Penis (tissue), 1 donor: ENCODE results near the gene FBXO2.

GRCh38 chr1:10253399-10254321 is 43.3 kb downstream of the KIF1B start:
- PRO-cap: no peak

GRCh38 chr1:10295359-10296158 is 85.2 kb downstream of the KIF1B start:
- PRO-cap: no peak

- PRO-cap: no peak
Observed at GRCh38 chr1:10302622-10303083, 92.3 kb downstream of the KIF1B start.

GRCh38 chr1:10339728-10340249 is 59.1 kb upstream of the PGD start:
- PRO-cap: no peak

DNA sequence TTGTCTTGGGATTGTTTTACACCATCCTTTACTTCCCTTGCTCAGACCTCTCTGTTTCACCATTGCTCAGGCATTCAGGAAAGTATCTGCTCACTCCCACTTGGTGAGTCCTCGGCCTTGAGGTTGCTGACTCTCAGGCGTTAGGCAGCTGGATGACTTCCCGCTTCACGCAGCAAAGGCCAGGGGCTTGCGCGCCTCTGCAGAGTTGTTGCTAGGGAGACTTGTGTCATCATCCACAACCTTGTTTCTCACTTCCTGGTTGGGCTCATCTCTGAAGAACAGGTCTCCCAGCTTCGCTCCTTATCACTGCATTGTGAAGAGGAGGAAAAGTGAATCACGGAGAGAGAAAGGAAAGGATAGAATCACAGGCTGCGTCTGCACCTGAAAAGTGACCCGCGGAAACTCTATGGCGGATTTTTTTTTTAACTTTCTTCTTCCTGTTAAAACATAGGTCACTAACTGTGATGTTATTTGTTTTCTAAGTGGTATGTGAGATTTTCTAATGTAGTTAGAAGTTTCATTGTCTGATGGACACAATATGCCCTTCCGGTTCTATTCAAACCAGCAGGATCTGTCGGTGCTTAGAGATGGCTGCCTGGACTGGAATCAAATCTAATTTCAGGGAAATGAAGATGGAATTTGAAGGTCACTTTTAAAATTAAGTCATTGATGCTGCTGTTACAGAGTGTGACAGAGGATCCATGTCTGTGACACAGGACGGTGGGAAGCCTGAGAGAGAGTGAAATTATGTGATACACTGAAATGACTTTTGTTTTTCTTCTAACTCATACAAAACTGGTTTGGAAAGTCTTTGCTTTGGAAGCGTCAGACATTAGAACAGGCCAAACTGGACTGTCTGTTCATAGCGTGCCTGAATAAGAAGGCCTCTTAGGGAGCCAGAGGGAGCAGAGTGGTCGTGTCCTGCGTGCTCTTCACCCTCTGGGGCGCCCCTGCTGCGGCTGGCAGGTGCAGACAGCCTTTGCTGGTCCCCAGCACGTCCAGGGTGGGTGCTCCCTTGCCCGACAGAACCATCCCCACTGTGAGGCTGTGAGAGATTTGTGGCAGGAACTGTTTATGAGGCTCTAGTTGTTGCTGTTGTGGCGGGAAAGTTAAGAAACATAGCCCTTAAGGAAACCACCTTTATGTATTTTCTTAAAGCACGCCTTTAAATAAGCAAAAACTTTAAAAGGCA is 20.0 kb upstream of the PGD start:
- PRO-cap: no peak

DNA sequence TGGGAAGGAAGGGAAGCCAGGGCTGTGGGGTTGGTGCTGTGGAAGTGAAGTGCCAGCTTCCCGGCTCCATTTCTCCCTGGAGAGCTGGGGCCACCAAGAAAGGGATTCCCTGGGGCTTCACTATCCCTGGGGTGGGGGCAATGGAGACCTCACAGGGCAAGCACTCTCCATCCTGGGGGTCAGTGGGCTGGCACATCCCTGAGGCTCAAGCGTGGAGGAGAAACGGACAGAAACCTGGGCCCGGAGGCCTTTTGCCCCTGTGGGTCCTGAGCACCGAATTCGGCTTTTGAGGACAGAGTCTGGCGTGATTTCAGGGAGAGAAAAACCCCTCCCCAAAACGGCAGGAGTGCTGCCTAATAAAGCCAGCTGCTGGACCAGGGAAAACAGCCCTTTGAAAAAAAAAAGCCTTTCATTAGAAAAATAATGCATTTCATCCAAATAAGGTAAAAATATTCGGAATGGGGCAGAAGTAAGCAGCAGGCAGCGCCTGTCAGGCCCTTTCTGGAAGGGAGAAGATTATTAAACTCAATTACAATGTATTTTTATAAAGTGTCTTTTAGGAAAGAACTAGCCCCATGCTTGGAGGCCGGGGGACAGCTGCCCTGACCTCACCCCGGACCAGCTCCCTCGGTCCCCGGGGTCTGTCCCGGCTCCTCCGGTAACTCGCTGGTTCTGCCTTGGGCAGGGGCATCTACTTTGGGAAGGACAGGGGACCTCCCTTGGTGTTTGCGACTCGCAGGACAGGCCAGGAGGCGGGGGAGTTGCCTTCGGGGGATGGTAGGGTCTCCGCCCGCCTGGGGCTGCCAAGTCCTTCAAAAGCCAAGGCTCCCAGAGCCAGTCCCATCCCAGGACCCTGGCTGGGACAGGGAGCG is 157.6 kb downstream of the PEX14 start:
- PRO-cap: unidirectional peak, minus-strand start at position 288 of the sequence

GRCh38 chr1:10681751-10682098 is 114.7 kb downstream of the CASZ1 start:
- PRO-cap: no peak

DNA sequence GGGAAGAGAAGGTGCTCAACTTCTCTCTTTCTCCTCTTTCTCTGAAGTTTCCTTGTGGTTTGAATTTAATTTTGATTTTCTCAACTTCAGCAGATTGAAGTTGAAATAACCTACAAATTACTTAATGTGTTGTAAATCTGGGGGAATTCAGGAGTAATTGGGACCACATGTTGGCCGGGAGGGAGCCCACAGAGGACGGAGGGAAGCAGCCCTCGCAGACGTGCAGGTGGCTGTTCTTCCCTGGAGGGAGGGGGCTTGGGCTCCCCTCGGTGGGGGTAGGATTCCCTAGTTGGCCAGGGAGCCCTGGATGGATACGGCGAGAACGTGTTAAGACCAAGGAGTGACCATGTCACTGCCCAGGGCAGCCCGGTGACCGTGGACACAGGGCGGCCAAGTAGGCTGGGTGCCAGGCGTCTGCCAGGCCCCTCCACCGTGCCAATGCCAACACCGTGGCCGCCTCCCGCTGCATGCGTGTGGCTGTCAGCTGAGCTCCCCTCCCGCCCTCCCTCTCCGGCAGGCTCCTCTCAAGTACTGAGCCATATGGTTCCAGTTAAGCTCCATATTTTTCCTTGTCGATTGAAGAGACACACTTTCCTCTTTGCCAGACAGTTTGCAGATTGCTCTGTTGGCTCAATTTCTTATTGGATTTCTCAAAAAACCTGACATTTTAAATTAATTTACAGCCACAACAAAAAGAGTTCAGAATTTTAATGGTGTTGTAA is 71.4 kb downstream of the CASZ1 start:
- PRO-cap: no peak

DNA sequence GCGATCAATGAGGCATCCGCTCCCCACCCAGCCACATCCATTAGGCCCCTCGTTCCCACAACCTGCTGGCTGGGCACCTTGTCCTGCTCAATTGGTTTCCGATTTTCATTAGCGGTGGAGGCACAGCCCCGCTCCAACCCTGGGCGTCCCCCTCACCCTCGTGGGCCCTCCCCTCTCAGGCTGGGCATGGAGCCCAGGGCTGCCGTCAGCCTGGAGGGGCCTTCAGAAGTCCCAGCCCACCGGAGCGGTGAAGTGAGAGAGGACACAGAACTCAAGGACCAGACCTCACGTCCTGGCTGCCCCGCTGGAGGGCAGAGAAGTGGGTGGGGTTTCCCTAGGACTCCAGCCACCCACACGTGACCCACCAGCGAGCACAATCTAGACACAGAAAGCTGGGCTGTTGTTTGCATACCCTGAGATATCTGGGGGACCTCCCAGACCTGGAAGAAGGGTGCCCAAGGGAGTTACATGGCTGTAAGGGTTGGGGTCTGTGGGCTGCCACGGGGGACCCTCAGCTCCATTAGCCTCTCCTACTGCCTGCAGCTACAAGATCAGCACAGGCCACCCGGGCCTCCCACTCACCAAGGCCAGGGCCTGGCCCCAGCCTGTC is 59.2 kb downstream of the CASZ1 start:
- PRO-cap: no peak

DNA sequence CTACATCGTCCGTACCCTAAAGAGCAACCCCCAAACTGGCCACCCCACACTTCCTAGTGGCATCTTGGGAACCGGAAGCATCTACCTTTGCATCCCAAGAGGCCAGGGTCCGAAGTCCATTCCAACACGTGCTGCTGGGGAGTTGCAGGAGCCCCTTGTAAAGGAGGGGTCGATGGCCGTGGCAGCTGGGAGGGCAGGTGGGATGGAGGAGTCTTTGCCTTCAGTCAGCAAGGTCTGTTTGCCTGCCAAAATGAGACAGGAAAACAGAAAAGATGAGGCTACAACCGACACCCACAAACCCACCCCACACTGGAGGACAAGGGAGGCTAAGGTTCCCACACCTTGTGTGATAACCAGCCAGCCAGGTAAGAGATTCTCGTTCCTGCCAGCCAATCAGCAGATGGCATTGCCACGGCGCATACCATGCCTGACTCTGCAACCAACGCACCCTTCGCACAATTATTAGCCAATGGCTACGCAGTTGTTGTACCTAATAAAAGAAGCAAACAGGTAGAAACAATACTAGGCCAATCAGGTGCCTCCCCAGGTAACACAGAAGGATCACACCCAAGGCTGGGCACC is 35.7 kb downstream of the CASZ1 start:
- PRO-cap: no peak

DNA sequence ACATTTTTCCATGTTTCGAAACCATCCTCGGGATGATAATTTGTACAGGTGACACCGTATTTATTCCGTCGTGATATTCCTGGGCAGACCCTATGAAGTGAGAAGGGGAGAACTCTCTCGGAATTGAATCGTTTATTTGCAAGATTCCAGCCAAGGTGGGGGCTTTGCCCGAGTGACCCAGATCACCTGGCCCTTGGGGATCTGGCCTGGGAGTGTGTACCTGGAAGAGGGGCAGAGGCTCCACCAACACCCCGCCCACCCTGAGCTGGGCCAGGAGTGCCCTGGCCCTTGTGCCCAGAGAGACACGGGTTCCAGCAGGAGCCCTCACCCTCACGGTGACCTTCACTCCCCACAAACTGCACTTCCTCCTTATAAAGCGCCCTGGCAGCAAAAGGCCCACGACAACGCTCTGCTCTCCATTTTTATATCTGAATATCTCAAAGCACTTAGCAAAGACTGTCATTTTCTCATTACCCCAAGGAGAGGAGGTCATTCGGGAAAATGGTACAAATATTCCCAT is 16.6 kb downstream of the CASZ1 start:
- PRO-cap: no peak

DNA sequence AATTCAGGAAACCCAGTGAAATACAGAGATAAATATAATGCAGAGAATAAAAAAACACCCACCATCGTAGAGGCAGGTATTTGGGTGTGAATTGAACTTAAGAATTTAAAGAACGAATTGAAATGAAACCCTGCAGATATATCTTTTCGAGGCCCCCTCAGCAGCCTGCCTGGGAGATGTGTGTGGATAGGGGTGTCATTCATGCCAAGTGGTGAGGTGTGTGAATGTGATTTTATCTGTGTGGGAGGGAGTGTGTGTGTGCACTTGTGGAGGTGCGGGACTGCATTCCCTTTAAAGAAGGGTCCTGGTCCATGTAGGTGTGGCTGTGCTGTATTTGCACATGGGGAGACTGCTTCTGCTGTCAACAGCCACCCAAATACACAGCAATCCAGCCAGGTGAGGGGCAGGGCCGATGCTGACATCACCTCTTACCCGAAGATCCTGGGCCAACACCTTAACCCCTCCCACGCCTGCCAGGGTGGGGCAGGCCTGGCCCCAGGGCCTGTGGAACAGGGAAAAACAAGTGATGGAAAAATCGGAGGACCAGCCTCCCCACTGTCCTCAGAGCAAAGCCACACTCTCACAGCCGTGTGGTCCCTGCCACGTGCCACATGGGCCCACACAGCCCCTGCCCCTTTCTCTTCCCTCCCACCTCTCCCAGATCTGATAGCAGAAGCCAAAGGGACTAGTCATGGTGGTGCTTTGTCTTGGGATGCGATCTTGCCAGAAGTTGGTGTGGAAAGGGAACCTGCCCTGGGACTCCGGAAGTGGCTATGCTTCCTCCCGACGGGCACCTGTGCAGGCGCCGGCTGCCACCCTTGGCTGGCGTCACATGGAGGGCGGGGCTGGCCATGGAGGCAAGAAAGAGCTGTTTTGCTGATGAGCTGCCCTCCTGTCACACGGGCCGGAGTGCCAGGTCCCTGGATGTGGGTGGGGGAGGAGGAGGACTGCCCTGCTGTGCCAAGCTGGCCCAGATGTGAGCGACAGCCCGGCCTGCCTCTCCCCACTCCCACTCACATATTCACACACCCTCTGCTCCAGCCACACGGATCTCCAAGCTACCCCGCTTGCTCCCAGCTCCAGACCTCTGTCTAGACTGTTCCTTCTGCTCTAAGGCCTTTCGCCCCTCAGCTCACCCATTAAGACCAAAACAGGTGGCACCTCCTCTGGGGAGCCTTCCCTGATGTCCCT is 7.7 kb upstream of the CASZ1 start:
- PRO-cap: no peak

DNA sequence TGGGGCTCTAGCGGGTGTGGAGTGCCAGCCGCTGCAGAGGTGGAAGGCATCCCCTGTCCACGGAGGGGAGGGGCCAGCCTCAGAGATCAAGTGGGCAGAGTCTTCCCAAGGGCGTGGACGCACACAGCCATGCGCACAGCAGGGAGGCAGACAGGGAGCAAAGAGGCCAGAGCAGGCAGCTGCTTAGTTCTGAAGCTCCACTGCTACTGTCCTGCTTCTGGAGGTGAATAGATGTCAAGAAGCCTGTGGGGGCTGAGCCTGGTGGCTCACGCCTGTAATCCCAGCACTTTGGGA is 40.9 kb upstream of the CASZ1 start:
- PRO-cap: no peak

DNA sequence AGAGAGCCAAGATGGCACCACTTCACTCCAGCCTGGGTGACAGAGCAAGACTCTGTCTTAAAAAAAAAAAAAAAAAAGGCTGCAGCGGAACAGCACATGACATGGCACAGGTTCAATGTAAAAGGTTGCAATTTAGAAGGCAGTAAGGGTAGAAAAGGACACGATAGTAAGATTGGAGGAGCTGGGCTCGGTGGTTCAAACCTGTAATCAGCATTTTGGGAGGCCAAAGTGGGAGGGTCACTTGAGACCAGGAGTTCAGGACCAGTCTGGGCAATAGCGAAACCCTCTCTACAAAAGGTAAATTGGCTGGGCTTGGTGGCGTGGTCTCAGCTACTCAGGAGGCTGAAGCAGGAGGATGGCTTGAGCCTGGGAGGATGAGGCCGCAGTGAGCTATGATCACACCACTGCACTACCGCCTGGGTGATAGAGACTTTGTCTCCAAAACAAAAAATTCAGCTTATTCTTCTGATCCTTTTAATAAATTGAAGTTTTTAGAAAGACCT is 15.5 kb downstream of the MASP2 start:
- PRO-cap: no peak

GRCh38 chr1:11151613-11152709 is 37.2 kb upstream of the ANGPTL7 start:
- PRO-cap: no peak

- PRO-cap: no peak
Observed at GRCh38 chr1:11649583-11649962, 4.7 kb downstream of the FBXO2 start.

DNA sequence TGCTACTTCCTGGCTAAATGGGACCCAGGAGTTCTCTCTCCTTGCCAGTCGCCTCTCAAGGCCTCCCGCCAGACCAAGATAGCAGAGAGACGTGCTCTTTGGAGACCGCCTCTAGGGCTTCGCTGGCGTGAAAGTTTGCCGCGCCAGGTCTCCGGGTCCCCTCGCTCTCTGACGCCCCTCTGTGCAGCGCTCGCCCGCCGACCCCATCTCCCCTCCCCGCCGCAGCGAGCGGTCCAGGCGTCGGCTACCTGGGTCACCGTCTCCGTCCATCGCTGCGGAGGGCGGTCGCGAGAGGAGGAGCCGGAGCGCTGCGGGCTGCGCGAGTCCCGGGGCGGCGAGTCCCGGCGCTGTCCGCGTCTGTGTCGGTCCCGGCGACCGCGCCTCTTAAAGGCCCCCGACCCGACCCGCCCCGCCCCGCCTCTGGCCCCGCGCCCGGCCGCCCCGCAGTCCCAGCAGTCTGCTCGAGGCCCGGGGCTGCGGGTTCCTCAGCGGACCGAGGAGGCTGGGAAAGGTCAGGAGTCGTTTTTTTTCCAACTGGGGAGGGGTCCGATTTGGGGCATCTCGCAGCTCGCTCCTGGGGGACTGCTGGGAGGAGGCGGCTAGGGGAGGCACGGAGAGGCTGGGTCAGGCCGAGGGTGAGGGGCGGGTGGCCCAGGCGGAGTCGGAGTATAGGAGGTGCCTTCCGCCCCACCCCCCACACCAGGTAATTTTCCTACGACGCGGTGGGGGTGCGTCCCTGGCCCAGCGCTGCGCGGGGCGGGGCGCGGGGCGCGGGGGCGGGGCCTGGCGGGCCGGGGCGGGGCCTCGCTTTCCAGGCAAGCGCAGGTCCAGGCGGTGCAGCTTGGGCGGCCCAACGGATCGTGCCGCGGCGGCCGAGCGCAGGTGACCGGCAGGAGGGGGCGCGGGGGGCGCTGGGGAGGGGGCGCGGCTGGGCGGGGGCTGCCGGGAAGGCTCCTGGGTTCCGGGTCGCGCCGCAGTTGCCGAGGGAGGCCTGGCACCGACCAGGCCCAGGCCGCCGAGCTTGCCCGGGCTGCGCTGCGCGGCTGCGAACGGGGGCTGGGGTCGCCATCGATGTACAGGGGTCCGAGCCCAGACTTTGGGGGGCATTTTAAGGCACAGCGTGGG is at the start of gene FBXO2:
Gene FBXO2 (minus strand): TSS at position 359 of the 1,125 bp plus-strand sequence.
- PRO-cap: bidirectional peak, plus-strand start at position 322 of the sequence, minus-strand start at position 359 of the sequence; bidirectional peak, plus-strand start at position 812 of the sequence, minus-strand start at position 622 of the sequence

GRCh38 chr1:11671395-11672036 is 7.5 kb downstream of the FBXO6 start:
- PRO-cap: no peak

GRCh38 chr1:11730368-11730853 is 5.5 kb upstream of the AGTRAP start:
- PRO-cap: no peak

GRCh38 chr1:11792048-11793180 is 13.3 kb downstream of the MTHFR start:
- PRO-cap: no peak